ENCODE measurements around a stretch of chr10.

GRCh38 chr10:21399501-21400089 is 125.9 kb downstream of the SKIDA1 start:
- PRO-cap = no peak

GRCh38 chr10:21496267-21497127 is 29.0 kb downstream of the SKIDA1 start:
- PRO-cap = no peak

GRCh38 chr10:21526213-21526949 is 899 bp upstream of the SKIDA1 start:
- PRO-cap = bidirectional peak, plus-strand start at chr10:21526571, minus-strand start at chr10:21526410

- PRO-cap = no peak
Measured at GRCh38 chr10:21629611-21630250, 95.7 kb downstream of the MLLT10 start.

GRCh38 chr10:21928144-21928824 is 75.2 kb downstream of the DNAJC1 start:
- PRO-cap = no peak

GRCh38 chr10:21981653-21982791 is 21.5 kb downstream of the DNAJC1 start:
- PRO-cap = no peak

GRCh38 chr10:22341563-22341741 is 3.8 kb upstream of the SPAG6 start:
- PRO-cap = unidirectional peak, minus-strand start at chr10:22341588

DNA sequence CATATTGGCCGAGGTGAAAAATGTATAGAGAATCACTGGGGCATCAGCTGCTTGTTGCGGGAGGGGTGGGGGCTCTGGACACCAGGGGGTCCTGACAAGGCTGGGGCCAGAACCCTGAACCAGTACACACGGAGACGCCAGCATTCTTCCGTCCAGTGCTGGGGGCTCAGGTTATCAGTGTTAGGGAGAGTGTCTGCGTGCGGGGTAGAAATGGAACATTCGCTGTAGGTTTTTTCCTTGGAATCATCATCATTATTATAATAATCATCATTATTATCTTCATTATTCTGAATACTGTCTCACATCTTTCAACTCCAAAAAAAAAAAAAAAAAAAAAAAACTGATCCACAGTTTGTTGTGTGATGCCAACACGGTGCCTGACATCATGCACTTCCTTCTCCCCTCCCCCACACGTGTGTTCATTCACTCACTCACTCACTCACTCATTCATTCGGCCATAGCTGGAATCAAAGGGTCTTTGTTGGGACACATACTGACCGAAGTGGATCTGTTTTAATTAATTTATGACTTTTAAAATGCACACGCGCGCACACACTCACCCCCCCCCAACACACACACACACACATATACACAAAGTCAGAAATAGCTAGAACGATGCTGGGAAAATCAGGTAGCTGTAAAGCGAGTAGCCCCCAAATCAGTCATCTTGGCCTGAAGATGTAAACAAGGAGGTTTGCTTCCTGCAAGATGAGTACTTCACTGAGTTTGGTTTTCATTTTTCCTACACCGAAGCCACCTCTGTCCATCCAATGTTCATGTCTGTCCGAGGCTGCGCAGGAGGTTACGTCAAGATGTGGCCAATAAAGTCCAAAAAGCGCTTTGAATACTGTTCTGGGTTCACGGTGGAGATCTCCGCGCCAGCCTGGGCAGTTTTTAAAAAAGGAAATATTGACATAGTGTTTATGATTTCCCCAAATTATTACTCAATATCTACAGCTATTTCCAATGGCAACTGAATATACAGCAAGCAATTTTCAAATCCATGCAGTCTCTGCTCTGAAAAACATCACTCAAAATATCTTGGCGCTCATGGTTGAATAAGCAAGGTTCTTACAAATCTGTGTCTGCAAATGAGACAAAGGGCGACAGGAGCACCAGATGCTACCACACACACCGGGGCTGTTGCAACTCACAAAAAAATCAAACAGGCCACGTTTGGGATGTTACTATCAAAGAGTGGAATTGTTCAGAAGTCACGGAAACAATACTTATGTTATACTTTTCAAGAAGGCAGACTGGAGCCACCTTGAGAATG is 177.5 kb downstream of the PIP4K2A start:
- PRO-cap = no peak

GRCh38 chr10:22615666-22616661 is 98.4 kb downstream of the PIP4K2A start:
- PRO-cap = no peak

DNA sequence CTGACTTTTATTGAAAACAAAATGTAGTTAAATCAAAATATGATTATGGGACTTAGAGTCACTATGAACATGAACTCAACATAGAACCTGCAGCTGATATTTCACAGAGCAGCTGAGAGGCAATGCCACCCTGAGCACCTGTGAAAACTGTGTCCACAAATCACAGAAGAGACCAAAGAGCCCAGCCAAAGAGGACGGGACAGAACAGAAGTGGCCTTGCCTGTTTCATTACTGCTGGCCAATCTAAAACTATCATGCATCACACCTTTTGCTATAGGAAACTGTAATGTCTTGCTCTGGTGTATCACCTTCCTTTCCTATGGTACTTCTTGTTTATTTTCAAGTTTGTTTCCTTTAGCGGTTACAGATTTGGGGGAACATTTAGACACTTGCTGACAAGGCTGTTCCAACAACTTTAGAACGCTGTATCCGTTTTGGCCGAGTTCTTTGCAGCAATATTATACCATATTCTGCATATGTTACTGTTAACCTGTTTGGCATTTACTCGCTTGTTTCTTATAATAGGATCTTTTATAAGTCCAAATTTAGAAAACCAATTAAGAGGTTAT is 80.3 kb downstream of the PIP4K2A start:
- PRO-cap = no peak

DNA sequence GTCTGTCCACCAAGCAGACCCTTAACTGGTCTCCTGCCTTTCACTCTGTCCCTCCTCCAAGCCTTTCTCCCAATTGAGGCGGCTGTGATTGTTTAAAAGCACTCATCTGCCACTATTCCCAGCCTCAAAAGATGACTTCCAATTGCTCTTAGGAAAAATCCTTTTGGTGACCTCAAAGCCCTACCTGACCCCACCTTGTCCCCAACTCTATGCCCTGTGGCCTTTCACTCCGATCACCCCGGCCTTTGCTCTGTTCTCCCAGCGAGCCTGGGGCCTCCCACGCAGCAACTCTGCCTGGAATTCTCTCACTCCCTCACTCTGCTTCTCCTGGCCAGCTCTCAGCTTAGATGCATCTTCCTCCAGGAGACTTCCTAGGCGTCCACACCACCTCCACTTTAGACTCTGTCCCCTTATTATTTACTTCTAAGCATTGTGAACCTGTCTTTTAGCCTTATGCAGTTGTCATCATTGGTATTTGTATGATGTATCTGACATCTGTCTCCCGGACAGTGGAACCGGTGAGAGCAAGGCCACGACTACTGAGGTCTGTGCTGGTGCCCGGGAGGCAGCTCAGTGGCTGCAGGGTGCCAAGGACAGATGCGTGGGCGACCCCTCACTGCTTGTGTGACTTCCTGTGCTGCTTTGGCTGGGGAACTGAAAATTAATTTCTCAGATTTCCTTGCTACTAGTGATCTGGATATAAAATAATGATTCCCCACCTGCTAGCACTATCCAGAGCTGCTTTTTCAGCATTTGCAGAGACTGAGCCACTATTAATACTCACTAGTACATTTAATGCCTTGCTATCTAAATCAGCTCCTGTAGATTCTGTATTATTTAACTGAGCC is 63.0 kb downstream of the PIP4K2A start:
- PRO-cap = no peak

DNA sequence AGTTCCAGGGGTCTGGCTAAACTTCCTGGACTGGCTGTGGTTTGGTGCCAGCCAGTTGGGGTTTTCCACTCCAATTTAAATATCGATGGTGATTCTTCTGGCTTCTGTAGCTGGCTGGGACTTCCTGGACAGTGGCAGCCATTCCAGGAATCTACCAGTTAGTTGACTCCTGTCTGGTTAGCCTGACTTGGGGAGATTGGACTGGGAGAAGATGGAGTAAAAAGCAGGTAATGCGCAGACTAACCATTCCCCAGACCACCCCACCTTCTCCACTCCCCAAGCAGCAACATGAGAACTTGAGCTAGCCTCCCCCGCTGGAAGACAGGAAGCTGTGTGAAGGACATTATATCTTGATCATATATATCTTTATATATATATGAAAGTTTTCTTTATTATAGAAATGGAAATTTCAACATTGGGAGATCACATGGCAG is 6.3 kb upstream of the PIP4K2A start:
- PRO-cap = no peak

DNA sequence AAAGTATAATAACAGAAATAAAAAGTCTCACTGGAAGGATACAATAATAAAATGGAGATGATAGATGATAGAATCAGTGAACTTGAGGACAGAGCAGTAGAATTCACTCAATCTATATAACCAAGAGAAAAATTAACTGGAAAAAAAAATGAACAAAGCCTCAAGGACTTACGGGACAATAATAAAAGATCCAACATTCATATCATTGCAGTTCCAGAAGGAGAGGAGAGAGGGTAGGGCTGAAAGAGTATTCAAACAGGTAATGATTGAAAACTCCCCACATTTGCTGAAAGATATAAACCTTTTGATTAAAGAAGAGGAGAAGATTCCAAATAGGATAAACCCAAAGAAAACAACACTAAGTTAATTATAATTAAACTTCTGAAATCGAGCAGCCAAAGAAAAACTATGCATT is 71.7 kb upstream of the MSRB2 start:
- PRO-cap = no peak

GRCh38 chr10:23096826-23097175 is 1.4 kb downstream of the MSRB2 start:
- PRO-cap = no peak

DNA sequence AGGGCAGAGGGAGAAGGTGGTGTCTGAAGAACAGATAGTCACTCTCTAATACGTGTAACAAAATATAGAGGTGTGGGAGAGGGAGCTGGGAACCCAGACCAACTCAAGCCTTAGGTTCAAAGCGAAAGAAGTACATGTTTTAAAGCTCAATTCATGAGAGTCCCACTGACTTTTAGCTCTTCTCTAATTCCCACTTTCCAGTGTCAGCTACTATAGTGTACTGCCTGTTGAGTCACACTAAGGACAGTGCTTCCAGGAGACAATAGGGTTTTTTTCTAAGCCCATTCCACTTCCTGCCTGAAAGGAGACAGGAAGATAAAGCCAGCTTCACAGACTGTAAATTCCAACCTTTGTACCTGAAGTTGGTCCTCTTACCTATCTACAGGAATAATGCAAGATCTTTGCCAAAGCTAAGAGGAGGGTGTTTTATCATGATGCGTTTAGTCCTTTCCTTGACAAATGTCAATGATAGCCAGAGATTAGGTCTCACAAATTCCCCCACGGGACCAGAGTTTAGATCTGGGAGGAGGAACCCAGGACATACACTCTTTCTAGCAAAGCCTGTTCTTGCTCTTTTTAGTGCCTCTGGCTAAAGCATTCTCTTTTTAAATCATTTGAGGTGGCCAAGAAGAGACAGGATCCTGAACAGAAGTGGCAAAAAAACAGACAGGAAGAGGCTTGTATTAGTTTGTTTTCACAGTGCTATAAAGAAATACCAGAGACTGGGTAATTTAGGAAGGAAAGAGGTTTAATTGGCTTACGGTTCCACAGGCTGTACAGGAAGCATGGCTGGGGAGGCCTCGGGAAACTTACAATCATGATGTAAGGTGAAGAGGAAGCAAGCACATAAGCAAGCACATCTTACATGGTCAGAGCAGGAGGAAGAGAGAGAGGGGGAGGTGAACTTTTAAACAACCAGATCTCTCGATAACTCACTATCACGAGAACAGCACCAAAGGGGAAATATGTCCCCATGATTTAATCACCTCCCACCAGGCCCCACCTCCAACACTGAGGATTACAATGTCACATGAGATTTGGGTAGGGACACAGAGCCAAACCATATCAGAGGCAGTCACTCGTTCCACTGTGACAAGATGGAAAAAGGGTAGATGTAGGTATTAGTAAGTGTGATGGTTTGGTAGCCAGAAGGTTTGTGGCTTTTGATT is 4.7 kb downstream of the MSRB2 start:
- PRO-cap = no peak

DNA sequence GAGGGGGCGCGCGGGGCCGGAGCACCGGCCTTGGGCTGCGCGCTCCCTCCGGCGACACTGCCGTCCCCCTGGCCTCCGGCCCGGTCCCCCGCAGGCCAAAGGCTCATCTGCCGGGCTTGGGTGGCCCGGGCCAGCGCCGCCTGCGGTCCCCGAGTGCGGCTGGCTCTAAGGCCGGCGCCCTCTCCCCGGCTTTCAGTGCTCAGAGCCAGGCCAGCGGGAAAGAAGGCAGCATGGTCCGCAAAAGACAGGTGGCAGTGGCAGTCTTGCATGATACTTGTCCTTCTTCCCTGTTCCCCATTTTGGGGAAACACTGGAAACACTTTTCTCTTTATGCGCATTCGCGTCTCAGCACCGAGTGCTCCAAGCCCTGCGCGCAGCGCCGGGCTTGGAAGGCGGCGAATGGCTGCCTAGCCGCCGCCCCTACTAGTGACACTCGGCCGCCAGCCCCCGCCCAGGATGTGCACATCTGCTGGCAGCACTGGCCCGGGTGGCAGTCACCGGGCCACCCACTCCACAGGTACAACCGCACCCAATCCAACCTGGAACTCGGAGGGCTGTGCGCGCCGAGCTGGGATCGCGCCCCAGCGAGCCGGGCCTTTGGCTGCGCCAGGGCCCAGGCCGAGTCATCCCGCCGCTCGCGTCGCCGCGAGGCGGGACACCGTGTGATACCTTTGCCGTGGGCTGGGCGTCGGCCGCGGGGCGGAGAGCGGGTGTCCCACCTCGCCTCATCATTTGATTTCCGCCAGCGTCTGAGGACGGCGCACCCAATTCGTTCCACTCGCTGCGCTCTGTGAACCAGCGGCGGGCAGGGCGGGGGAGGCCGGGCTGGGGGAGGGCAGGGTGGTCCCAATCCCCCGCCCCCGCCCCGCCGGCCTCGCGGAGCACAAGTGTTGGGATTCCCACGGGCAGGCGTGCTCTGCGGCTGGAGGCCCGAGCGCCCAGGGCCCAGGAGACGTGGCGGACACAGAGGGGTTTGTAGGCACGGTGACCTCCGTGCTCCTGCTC is 18.1 kb upstream of the PTF1A start:
- PRO-cap = no peak

- PRO-cap = no peak
Measured at GRCh38 chr10:24115893-24116194, 93.1 kb upstream of the KIAA1217 start.

DNA sequence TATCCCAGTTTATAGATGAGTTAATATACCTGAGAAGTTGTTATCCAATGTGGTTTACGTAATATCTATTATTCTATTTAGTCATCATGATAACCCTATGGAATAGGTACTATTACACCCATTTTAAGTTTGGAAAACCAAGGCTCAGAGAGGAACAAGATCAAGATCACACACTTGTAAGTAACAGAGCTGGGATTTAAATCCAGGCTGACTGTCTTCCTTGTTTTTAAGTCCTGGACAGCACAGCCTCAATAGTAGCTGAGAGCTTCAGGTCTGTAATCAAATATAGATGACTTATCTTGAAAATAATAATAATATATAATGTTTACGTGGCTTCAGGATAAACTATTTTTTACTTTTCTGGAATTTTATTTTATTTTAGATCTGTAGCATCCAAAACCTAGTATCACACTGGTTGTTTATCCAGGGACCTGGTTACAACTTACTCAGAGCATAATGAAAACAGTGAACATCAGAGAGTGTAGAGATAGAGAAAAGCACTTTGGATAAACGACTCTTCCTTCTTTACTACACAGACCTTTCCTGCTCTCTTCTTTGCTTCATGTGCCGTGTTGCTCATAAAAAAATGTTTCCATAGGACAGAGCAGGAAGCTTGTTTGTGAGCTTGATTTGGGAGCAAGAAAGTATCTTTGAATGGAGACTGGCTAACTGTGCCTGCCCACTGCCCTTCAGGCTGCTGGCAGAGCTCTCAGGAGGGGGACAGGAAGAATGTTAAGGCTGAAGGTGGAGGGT is 241.9 kb downstream of the KIAA1217 start:
- PRO-cap = no peak

DNA sequence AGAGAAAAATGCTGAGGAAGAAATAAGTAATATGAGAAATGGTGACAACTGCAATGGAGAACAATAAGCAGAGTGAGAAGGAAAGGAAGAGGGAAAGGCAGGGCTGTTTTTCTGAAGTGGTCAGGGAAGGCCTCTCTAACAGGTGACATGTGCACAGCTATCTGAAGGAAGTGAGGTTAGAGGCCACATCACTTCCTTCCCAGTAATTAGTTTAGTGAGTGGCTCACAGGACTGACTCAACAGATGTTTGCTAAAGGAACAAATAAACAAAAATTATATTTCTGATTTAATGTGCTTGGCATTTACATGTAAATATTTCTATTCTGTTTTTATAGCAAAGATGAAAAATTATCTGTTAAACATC is 77.9 kb downstream of the ARHGAP21 start:
- PRO-cap = no peak

- PRO-cap = no peak
Measured at GRCh38 chr10:24652065-24652266, 71.7 kb downstream of the ARHGAP21 start.

Measured in anterior vena cava (tissue), 1 donor.